Hair follicle dermal papilla cell (primary cell): ENCODE results near the gene PIFO.

- CAGE, long polyA plus RNA: no peak
These were observed 23.2 kb downstream of the CSF1 start for GRCh38 chr1:109933741-109934384.

- CAGE, long polyA plus RNA: no peak
These were observed 7.2 kb upstream of the AHCYL1 start for GRCh38 chr1:109977344-109977701.

DNA sequence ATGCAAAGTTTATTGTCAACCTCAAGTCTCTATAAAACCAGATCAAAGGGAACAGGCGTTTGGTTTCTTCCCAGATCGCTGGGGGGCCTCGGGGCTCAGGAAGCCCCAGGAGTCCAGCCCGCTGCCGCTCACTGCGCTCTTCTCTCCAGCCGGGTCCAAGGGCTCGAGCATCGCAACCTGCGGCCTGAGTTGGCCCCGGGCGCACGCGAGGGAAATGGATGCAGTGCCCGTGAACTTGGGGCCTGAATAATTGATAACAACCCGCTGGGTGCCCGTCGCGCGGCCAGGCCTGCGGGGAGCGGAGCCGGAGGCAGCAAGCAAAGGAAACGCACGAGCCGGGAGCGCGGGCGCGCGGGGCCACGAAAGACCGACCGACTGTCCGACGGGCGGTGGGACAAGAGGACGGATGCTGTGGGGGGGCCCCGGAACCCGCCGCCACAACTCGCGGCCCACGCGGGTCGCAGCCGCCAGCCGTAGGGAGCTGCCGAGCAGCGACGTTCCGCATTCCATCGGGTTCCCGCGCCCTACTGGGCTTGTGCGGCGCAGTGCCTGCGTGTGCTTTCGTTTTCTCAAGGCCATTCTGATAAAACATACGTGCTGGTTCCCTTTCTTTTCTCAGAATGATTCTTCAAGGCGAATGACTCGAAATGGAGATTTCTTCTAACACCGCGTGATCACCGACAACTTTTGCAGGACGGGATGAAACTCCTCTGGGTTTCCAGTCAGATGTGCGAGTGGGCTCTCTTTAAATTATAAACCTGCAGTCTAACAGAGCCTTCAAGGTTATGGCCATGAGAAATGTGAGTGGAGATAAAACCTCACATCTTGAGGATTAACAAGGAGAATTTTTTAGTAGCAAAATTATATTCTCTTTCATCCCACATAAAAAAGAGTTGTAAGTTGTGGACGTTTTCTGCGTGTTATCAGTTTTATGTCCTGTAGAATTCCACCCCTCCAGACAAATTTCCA is 14.1 kb upstream of the ALX3 start:
- CAGE, long polyA plus RNA: no peak

DNA sequence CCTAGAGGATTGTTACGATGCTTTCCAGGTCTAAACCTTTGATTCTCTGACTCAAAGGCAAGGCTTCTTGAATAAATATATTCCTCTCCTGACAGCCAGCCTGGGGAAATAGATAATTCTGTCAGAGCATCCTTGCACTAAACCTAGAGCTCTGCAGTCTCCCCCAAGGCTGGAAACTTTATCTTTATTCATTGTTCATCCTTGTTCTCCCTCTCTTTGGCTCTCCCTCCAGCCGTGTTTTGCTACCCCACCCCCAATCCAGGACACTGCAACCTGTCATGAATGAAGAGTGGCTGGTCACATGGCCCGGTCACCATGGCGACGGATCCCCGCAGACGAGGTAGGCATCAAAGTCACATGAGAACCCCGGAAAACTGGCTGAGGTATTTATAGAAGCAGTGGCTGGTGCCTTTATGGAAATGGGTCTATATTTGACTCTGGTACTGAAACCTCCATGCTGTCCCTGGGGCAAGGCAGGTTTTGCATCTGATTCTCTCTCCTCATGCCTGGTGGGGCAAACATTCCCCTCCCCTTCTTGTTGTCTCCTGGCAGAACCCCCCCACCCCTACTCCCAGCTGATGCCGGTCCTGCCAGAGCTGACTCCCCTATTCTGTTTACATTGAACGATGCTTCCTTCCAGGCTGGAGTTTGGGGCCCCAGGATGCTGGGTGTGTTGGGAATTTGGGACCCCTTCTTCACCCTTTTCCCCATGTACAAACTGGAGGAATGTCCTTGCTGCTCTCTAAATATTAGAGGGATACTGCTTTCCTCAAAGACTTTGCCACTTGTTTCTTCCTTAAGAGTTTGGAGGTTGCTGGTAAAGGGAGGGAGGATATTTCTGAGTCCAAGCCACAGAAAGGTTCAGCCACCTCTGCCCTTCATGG is 13.3 kb upstream of the SLC6A17 start:
- CAGE, long polyA plus RNA: no peak

GRCh38 chr1:110187487-110187900 is 22.6 kb upstream of the KCNC4 start:
- CAGE, long polyA plus RNA: no peak

GRCh38 chr1:110337410-110338137 is 1.6 kb upstream of the RBM15 start:
- CAGE, long polyA plus RNA: no peak

DNA sequence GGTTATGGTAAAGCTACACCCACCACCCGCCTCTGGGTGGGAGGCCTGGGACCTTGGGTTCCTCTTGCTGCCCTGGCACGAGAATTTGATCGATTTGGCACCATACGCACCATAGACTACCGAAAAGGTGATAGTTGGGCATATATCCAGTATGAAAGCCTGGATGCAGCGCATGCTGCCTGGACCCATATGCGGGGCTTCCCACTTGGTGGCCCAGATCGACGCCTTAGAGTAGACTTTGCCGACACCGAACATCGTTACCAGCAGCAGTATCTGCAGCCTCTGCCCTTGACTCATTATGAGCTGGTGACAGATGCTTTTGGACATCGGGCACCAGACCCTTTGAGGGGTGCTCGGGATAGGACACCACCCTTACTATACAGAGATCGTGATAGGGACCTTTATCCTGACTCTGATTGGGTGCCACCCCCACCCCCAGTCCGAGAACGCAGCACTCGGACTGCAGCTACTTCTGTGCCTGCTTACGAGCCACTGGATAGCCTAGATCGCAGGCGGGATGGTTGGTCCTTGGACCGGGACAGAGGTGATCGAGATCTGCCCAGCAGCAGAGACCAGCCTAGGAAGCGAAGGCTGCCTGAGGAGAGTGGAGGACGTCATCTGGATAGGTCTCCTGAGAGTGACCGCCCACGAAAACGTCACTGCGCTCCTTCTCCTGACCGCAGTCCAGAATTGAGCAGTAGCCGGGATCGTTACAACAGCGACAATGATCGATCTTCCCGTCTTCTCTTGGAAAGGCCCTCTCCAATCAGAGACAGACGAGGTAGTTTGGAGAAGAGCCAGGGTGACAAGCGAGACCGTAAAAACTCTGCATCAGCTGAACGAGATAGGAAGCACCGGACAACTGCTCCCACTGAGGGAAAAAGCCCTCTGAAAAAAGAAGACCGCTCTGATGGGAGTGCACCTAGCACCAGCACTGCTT is 1.8 kb downstream of the RBM15 start:
- CAGE, long polyA plus RNA: no peak

DNA sequence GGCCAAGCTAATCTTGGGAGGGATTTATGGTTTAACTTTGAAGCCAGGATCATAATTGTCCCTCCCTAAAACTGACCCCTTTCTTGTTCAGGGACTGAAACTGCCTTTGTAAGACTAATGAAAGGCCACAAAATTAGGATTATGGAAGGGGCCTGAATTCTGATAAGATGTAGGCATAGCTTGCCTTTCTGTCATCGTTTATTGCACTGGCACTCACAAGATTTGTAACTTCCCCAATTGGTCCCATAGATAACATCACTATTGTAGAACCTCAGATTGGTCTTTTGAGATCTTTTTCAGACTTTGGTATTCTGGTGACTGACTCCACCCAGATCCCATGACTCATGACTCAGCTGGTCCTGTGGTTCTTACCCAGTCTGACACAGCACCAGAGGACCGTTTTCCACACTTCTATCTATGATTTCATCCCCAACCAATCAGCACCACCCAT is 13.6 kb upstream of the LAMTOR5 start:
- CAGE, long polyA plus RNA: no peak

GRCh38 chr1:110555963-110557301 is 37.5 kb upstream of the KCNA10 start:
- CAGE, long polyA plus RNA: no peak

- CAGE, long polyA plus RNA: no peak
These were observed 30.9 kb downstream of the KCNA3 start for GRCh38 chr1:110643856-110644260.

DNA sequence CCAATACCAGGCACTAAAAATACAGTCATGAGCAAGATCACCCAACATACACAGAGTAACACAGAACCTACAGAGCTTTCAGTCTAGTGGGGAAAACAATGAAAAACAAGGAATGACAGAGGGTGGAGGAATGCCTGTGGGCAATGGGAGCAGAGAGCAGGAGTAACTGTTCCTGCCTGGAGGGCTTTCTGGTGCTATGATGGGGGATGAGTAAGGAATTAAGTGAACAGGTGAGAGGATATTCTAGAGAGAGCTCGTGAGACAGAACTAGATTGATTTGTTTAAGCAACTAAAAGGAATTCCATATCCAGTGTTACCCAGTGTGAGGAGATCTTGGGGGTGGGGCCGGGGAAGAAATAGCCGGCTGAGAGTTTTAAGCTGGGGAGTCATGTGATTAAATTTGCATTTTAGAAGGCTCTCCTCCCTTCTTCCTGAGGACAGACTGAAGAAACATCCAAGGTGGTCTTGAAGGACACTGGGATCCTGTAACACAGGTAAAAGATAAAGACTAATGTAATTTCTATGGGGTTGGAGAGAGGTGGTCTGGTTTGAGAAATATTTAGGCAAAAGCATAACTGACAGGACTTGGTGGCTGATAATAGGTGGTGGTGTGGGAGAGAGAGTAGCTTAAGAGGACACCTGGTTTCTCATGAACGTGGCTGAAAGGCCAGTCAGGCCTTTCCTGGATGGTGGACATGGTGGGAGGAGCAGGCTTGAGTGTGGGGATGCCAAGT is 2.0 kb upstream of the CD53 start:
- CAGE, long polyA plus RNA: no peak

GRCh38 chr1:110899380-110899813 is 26.4 kb downstream of the CD53 start:
- CAGE, long polyA plus RNA: no peak

DNA sequence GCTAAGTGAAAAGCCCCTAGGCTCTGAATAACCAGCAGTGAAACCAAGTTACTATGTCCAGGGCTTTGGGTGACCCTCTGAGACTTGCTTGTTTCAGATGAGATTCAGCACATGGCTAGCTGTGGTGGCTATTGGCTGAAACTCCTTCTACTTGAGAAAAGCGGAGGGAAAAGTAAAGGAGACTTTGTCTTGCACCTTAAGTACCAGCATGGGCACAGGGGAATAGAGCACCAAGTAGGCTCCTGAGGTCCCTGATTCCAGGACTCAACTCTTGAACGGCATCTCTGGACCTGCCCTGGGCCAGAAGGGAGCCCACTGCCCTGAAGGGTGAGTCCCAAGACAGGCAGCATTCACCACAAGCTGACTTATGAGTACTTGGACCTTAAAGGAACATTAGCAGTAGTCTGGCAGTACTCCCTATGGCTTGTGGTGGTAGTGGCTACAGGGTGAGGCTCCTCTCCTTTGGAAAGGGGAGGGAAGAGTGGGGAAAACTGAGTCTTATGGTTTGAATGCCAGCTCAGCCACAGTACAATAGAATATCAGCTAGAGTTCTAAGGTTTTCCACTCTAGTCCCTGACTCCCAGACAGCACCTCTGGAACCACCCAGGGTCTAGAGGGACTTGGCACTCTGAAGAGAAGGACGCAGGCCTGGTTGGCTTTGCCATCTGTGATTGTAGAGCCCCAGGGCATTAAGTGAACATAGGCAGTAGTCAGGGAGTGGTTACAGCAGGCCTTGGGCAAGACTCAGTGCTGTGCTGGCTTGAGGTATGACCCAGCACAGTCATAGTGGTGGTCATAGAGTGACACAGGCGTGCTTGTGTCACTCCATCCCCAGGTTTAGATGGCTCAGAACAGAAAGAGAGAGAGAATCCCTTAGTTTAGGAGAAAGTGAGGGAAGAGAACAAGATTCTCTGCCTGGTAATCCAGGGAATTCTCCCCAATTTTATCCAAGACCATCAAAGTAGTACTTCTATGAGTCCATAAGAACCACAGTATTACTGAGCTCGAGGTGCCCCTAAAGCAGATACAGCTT is 30.9 kb downstream of the CD53 start:
- CAGE, long polyA plus RNA: no peak

DNA sequence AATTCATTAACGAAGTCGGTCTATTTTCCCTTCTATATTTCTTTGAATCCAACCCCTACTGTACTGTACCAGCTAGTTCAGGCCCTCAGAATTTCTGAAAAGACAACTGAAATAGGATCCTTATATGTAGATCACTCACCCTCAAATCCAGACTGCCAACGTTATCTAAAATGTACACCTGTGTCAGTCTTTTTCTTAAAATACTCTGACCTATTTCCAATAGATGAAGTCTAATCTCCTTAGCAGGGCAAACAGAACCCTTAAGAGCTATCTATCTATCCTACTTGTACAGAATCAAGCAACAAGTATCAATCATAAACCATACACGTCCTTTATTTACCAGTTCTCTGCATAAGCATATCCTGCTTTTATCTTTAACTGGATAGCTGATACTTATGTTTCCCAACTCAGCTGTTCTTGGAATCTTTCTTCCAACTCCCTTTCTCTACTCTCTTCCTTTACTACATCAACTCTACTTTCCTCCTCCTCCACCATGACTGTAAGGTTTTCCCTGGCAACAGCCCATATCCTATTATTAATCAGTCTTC is 2.9 kb downstream of the LRIF1 start:
- CAGE, long polyA plus RNA: no peak

DNA sequence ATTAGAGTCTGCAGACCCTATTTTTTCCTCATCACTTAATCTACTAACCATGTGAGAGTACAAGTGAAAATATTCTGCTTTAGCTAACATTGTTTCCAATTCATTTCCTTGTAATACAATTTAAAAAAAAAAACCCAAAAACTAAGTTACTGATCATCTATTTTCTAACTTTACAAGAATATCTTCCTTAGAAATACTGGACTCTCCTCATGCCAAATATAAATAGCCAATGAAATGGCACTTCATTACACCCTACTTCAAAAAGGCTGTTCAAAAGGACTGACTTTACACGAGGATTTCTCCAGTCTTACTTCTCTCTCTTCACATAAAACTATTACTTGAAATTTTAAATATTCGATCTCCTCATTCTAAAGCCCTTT is 938 bp downstream of the LRIF1 start:
- CAGE, long polyA plus RNA: no peak

- CAGE, long polyA plus RNA: no peak
These were observed 9.5 kb downstream of the DENND2D start for GRCh38 chr1:111190885-111191311.

GRCh38 chr1:111345837-111346953 is at the start of gene PIFO:
PIFO (plus strand) TSS chr1:111346622.
- CAGE, long polyA plus RNA: no peak

DNA sequence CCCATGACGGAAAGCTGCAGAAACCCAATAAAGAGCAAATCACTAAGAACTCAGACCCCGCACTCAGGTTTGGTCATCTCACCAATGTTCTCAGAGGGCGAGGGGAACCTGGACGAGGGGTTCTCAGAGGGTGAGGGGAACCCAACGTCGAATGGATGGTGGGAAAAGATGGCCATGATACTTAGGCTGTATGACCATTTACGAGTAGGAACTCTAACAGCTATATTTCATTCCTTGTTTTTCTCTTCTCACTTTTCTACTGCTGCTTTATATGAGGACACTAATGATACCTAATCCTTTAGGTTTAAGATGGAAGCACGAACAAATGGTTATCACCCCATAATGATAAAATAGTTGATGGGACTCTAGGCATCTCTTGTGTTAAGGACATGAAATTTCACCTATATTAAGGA is 7.9 kb upstream of the OVGP1 start:
- CAGE, long polyA plus RNA: no peak

DNA sequence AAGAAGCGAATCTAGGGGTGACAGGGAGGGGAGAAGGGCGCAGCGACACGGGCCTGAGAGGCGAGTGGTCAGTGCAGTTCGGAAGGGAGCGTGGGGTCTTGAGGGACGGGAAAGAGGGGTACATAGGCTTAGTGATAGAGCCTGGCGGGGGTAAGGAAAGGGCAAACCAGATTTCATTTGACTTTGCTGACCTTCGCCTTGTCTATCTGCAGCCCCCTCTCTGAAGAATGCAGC is 278 bp downstream of the ATP5PB start:
- CAGE, long polyA plus RNA: no peak

- CAGE, long polyA plus RNA: no peak
These were observed 4.9 kb downstream of the ATP5PB start for GRCh38 chr1:111454185-111454517.